ENCODE data around the genes BZW2, AGR2 and AGR3.

DNA sequence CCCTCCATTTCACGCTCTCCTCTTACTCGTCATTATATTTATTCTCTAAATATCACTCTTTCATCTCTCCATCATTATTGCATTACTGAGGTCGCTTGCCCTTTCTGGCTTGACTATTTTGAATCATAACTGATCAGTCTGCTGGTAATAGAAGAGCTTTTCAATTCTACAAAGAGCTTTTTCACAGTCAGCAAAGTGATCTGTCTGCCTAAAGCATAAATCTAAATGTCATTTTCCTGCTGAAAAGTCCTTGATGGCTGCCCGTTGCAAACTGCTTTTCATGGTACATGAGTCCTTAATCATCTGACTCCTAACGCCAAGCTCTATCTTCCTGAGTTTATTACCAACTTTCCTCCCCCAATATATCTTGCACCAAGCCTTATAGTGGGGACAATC is 39.9 kb downstream of the THSD7A start:
- RRBS = no CpG with 5 or more reads among the region's 5 CpGs

GRCh38 chr7:12404157-12404588 is 508 bp upstream of the VWDE start:
- RRBS = no CpG with 5 or more reads among the region's 13 CpGs

- RRBS = no CpG with 5 or more reads among the region's 1 CpG
These were observed 5.2 kb upstream of the SCIN start for GRCh38 chr7:12565305-12565810.

DNA sequence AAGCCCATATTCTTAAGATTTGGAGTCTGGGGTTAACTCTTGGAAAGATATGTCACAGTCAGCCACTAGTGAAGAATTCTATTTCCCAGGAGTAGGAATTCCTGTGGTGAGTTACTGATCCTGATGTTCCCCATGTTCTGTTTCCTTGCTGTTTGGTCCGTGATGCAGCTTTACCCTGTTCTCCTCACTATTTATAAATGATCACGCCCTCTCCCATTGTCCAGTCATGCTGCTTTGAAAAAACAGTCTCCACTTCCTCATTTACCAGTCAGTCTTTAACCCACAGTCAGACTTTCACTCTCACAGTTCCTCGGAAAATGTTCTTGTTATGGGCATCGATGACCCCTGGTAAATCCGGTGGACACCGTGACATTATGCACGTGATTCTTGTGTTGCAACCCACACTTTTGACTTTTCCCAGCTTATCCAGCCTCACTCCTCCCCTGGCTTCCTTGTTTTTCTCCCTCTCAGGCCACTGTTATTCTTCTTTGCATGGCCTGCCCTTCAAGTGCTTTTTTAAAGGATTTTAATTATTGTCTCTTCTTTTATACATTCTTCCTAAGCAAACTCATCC is 14.4 kb downstream of the SCIN start:
- RRBS = no CpG with 5 or more reads among the region's 7 CpGs

DNA sequence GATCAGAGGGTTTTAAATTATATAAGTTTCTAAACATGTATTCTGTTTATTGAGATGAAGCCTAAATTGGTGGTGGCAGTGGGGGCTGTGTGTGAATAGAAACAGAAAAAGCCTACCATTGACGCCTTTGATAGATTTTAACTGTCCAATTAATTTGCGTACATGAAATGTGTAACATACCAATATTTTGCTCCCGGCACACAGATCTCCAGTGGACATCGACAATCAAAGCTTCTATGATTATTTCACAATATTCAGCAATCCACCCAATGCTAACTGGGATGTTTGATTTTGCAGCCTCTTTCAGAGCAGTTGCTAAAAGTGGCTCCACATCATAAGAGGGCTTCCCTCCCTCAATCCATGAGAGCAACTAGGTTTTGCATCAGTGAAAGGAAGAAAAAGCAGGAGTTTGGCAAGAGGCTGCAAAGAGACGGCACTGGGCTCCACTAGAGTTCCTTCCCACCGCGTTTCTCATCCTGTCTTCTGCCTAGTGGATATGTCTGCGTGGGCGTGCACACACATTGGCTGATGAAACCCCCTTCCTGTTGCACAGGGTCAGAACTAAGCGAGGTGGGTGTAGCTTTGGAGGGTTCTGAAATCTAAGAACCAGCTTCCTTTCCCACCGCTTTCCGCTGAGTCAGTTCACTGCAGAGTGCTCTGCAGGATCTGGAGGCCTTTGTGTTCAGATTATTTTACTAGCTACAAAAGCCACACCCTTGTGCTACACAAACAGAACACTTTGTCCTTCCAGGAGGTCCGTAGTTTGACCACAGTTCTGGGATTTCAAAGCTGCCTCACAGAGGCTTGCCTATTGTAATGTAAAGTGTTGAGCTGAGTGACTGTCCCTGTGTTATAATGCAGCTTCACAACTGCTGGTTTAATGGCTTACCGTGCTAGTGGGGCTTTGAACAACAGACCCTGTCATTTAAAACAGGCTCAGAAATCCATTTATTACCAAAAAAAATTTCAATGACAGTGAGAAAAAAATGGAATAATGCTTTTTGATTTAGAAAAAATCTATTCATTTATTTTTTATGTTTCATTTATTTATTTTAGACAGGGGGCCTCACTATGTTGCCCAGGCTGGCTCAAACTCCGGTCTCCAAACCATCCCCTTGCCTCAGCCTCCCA is 28.1 kb downstream of the ARL4A start:
- RRBS = no CpG with 5 or more reads among the region's 15 CpGs

DNA sequence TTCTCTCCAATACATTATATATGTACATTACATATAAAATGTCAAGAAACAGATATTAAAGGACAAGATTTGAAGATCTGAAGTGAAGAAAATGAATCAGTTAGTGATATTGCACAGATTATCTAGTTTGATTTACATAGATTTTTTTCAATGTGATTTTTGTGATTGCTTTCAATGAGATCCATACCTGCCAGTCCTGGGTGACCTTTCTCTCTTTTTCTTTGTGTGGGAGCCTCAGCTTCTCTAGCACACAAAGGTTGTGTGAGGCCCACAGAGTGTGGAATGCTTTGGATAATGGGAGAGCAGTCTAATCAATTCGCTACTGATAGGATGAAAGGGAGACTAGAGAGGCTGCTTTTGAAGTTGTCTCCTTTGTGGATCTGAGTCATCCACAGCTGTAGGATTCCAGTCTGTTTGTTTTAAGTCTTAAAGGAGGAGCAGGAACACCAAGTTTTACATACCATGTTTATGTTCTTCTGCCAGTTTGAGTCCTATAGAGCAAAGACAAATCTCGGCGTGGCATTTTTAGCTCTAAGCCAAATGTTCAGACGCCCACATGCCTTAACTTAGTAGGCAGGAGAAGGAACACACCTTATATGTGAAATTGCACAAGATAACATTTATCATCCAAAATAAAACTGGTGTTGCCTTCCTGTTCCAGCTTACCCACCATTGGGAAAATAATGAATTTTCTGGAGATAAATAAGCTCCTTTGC is 329.9 kb downstream of the ARL4A start:
- RRBS = no CpG with 5 or more reads among the region's 4 CpGs

- RRBS = no CpG with 5 or more reads among the region's 4 CpGs
These were observed 478.3 kb downstream of the ARL4A start for GRCh38 chr7:13165637-13166285.

DNA sequence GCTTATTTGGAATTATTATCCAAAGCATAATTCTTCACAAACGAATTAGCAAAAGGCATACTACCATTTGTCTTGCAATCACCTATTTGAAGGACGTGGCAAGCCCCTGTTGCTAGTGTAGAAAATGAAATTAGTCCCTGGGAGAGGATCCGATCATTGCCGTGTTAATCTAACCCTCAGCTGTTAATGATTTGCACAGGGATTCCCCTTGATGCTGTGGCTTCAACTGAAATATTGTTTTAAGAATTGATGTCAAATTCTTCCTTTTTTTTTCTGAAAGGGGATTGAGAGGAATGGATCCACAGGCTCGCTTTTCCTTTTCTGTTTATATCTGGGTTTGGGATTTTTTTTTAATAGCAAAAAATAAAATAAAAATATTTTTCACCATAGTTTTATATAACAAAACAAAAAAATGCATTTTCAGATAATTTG is 4.5 kb downstream of the AGMO start:
- RRBS = no CpG with 5 or more reads among the region's 5 CpGs

GRCh38 chr7:15765780-15766266 is 79.3 kb upstream of the MEOX2 start:
- RRBS = no CpG with 5 or more reads among the region's 5 CpGs

DNA sequence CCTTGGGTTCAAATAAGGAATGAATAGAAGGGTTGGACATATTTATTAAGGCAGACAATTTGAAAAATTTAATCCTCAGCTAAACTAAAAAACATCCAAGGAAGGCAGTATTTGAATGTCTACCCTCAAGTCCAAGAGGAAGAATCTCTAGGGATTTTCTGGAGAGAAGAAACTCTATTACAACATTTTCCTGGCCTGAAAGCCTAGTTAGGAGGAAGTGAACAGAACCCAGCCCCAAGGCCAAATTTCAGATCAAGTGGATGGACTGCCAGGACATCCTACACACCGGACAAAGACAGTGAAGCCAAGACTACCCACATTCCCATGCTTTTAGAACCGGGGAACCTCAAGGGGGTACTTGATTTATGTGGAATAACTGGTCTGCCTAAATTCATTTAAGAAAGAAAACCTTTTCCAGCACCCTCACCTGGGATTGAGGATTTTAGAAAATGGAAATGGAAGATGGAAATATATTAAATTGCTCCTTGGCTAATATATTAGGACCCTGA is 108.9 kb upstream of the MEOX2 start:
- RRBS = no CpG with 5 or more reads among the region's 2 CpGs

DNA sequence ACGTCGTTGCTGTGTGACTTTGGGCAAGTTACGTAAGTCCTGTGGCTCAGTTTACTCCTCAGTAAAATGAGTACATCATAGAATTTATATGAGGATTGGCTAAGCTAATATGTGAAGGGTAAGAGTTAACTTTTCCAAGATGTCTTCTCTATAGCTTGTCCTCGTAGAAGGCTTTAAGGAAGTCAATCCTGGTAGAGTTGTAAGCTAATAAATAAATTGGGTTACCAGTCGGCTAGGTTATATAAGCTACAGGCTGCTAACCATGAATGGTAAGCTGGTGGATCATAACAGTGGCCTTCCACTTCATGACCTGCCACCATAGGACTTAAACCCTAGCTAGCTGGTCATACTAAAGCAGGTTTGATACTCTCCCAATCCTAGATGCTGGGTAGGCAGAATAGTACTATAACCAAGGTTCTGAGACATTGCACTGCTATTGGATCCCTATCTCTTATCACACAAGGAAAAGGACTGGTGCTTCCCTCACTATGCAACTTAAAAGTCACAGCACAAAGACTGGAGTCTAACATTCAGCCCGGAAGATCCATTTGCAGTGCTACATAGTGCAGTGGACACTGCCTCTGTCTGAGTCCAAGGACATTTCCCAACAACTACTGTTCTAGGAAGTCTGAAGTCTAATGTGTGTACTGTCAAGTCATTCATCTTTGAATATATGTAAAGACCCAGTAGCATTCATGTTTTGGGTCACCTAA is 156.3 kb downstream of the CRPPA start:
- RRBS = no CpG with 5 or more reads among the region's 6 CpGs

DNA sequence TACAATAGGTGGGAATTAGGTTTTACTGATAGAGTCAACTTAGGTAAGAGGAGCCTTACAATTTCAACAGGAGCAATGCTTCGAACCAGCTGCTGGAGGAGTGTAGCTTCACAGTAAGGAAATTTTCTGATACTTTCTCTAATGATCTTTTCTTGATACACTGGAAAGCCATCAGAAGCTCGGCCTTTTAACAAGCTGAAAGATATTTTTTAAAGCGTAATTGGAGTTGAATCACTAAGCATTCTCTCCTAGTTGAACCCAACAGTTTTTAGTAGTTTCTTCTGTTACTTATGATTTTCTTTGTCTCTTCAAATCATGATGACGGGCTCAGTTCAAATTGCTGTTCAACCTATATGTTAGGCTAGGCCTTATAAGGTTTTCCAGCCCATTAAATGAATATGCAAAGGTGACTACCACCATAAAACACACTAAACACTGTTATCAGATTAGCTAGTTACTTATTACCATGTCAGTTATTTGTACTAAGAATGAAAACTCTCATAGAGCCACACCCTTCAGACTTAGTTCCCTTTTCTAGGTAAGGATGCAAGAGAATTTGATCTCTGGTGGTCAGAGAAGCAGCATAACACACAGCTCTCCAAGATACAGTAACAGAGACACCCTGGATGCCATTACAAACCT is 35.9 kb downstream of the ANKMY2 start:
- RRBS = no CpG with 5 or more reads among the region's 4 CpGs

GRCh38 chr7:16645948-16646831 is at the start of gene BZW2:
BZW2 (plus strand) TSS chr7:16646181.
- RRBS = 2% methylated on average over 14 of the region's 70 CpGs

GRCh38 chr7:16667287-16667878 is 21.4 kb downstream of the BZW2 start:
- RRBS = no CpG with 5 or more reads among the region's 5 CpGs

DNA sequence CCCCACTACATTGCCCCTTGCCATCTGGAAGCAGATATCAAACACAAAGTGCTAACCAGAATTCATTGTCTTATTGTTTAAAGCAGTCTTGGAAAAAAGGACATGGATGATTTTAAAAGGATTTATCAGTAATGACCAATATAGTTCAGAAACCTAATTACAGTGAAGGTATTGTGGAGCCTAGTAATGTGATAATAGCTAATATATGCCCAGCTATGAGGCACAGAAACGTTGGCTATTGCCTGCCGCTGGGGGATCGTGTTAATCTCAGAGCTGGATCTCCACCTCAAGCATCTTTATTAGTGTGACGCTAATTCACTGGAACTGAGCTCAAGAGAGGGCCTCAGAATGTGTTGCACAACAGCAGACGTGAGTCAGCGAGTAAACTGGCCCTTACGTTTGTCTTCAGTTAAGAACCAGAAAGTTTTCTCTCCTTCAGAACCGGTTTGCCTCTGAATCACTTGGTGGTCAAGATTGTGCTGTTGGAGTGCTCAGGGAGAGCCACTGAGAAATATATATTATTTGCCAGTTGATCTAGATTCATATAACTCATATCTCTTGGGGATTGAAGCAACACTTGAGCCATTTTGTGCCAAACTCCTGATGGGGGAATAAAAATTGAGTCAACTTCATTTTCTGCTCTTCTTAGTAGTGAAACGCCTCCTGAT is 22.0 kb downstream of the BZW2 start:
- RRBS = no CpG with 5 or more reads among the region's 9 CpGs

DNA sequence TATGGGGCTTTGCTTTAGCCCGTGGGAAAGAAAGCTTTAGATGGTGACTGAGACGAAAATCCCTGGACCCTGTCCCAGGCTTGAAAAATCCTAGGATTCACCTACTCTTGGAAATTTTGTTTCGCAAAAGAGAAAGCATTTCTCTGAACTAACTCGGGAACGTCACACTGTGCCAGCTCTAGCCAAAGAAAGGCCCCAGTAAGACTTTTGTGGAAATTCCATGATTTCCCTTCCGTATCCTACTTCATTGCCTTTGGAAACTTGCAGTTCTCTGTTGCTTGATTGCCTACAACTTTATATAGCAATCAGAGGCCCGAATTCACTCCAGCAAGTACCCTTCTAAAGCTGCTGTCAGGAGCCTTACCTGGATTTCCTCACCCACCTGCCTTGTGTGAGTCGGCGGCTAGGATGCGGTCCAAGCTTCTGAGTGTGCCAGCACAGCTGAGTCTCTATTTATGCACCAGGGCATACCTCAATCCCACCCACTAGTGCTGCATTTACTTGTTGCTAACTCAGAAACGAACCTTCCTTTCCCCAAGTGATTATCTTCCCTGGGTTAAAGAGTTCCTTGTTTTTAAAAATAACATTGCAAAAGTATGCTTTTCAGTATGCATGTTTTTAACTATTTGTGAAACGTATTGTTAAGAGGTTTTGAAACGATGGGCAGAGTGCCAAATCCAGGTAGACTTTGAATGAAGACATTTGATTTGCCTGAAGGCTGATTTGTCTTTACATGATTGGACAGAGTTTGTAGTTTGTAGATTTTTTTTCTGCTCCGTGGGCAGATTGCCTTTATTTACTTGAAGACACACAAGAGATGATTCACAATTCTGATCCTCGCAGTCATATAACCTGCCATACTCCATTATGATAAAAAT is at the start of gene AGR2:
Gene AGR2 (minus strand): TSS at position 429 of the 878 bp plus-strand sequence.
- RRBS = no CpG with 5 or more reads among the region's 15 CpGs

DNA sequence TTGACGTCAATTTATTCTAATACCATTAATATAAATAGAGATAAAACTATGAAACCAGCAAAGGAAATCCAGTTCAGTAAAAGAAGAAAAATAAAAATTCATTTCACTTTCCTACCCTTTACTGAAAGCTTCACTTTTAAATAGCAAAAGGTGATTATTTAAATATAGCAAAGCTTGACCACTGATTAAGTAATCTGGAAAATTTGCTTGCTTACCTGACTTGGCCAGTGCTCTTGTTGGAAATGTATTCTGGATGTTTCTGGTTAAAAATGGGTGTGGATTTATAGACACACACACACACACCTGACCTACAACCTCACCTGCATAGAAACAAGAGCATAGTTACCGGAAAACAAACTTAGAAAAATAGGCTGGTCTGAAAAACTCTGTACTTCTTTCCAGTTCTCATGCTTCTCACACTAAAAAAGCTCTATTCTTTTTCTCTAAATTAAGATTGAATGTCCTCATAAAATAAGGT is at the start of gene AGR3:
Gene AGR3 (minus strand): TSS at position 255 of the 478 bp plus-strand sequence.
- RRBS = no CpG with 5 or more reads among the region's 2 CpGs

DNA sequence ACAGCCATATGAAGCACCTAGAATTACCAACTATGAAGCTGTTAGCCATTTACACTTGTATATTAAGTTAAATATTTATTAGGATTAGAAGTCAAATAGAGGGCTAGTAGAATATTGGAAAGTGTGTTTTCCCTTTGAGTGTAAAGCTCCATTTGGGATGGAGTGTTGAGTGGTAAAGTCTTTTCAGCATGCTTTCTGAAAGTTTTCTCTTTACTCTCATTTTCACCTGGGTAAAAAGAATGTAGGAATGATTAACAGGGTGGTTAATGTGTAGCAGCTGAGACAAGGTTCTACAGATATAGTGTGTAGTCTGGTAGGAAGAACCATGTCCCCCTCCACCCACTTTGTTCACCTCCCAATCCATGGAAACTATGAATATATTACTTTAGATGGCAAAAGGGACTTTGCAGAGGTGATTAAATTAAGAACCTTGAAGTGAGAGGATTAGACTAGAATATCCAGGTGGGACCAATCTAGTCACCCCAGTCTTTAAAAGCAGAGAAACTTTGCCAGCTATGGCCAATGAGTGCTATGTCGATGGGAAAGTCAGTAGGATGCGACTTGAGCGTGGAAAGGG is 166.5 kb upstream of the AHR start:
- RRBS = no CpG with 5 or more reads among the region's 3 CpGs

DNA sequence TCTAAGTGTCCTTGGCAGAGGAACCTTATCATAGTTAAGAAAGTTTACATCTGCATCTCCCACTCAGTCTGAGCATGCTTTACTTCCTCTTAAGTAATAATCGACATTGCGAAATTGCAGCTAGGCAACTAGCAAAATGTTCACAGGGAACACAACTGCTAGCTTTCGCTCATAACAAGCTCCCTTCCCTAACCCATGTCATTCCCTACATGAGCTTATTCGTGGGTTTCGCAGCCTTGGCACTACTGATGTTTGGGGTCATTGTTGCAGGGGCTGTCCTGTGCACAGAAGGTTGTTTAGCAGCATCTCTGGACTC is 71.6 kb downstream of the AHR start:
- RRBS = no CpG with 5 or more reads among the region's 5 CpGs

Data from T47D (cell line).